Measurements from ENCODE around the gene CCDC149.

DNA sequence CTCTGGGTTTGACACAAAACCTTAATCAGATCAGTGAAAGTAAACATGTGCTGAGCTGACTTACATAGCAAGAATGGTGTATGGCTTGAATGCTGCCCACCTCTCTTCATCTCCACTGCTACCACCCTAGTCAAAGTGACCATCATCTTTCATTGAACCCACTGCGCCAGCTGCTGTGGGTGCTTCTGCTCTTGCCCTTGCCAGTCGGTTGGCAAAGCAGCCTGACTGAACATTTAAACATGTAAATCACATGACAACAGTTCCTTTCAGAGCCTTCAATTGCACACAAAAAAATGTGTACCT lies 360.2 kb upstream of the ADGRA3 start:
- PRO-cap, 2 experiments = peak in 1 of 2 experiments; most common minus-strand start position 206 of the sequence (in 1)

DNA sequence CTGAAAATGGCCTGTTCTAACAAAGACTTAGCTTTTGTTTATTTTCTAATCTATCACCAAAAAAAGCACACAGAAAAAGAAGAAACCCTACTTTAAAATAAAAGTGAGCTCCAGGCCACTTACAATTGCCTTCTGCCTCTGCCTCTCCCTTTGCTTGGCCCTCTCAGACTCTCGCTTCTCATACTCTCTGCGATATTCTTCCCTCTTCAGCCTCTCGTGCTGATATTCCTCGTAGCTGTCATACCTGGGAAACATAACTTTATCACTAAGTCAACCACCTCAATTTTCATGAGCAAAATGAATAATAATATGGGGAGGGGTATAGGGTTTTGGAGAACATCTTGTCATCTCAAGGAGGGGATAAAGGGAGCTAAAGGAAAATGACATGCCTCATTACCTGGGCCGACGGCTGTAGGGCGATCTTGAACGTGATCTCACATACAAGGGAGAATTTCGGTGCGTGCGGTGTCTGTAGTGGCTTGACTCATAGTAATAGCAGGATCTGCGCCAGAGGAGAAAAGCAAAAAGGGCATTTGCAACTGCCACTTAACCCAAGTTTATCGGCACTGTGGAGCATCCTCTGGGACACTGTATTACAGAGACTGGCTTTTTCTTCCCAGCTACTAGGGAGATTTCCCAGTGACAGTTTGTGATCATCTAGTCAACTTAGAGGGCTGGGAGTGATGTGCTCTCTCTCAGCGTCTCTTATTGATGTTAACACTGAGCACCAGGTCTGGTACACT lies 77.1 kb downstream of the PPARGC1A start:
- PRO-cap, 2 experiments = no peak in any of the 2 experiments

GRCh38 chr4:23888353-23888583 lies 1.6 kb downstream of the PPARGC1A start:
- PRO-cap, 2 experiments = peak in 1 of 2 experiments; most common plus-strand start chr4:23888461 (in 1)

DNA sequence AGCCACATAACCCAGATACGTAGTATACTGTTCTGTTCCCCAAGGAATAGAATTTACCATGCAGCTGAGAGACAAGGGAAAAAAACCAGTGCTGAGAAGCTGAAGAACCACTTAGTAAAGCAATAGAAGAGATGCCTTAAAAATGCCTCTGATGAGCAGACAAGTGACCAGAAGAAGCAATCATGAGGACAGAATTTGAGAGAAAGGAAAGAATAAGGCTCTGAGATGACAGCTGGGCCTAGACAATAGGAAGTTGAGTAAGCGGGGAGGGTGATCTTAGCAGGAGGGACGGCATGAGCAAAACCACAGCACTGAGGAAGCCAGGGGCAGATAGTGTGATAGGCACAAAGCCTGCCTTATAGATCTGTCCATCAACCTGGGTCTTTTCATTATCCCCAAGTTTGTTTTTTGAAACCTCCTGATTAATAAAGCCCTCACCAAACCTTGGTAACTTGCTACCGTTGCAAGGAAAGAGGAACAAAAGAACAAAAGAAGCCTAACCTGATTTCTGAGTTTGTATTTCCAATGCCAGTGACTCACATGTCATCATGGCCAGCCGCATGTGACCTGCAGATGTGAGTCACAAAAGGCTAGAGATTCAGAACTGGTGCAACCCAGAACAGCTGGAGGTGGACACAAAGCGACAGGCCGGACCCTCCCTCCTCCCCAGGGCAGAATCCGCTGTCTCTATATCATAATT lies 55.7 kb upstream of the PPARGC1A start:
- PRO-cap, 2 experiments = no peak in any of the 2 experiments

DNA sequence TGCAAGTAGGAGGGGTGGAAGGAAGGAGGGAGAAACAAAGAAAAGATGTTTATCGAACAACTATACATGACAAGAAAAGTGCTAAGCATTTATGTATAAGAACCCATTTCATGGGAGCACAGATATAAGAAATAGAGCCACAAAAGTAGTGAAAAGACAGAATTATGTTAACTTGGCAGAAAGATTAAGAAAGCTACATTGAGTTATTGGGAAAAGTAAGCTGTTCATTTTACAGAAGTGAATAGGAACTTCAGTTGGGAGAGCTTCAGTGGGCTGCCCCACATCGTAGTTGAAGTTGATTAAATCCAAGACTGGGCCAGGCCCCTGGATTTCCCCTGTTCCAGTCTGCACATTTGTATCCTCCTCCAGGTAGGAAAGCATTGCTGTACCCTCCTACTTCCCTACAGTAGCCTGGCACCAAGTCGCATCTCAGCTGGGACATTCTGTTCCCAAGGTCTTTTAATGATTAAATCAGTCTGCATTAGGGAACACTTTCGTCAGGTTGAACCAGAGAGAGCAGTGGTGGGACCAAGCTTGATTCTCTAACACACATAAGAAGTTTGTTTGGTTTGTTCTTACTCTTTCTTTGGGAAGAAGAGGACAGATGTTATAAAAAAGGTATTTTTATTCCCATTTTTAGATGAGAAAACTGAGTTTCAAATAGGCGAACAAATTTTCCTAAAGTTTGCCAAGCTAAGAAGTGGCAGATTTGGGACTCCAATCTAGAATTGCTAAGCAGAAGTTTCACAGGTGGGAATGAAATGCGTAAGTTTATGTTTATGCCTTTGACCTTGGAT lies 165.8 kb upstream of the PPARGC1A start:
- PRO-cap, 2 experiments = no peak in any of the 2 experiments

DNA sequence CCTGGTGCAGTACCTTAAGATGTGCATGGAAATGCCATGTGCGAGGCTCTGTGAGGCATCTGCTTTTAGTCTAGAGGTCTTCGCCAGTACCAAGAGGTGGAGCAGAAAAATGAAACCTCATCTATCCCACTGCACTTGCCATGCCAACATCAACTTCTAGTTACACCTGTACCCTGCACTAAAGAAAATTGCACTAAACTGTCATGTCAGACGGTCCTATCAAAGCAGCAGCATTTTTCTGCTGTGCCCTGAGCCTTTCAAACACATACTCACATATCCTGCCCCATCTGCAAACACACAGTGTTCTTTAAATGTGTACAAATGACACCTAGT lies 346.5 kb upstream of the PPARGC1A start:
- PRO-cap, 2 experiments = no peak in any of the 2 experiments

DNA sequence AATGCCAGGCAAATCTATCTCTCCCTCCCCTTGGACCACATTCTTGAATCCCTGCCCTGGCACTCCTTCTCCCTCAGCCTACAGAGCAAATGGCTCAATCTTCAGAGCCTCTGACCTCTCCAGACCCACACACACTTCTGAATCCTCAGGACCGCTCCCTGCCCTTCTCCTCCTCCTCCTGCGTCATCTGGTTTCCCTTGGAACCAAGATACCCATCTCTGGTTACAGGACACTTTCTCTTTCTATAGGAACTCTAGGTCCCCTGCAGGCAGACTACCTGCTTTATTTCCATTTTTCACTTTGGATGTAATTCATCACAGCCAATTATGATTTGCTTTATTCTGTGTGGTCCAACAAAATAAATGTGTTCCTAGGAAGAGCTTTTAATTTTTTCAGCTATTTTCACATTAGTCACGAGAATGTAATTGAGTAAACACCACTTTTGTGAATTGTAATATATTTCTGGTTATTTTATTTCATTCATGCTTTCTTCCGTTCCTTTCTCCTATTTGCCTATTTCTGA lies 323.1 kb downstream of the DHX15 start:
- PRO-cap, 2 experiments = no peak in any of the 2 experiments

DNA sequence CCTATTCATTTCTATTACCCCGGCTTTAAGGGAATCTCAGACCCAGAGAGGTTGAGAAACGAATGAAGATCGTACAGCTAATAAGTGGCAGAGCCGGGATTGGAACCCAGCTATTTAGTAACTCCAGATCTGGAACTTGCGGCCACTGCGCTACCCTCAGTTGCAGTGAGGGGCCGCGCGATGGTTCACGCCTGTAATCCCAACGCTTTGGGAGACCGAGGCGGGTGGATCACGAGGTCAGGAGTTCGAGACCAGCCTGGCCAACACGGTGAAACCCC lies 414 bp upstream of the DHX15 start:
- PRO-cap, 2 experiments = no peak in any of the 2 experiments

DNA sequence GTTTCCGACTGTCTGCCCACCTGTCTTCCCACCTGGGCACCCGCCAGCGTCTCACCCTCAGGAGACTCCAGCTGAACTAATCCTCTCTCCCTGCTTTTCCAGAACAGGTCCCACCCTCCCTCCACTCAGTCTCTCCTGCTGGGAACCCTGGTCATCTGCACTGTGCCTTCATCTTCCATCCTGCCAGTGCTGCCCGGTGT lies 2.8 kb downstream of the SOD3 start:
- PRO-cap, 2 experiments = no peak in any of the 2 experiments

- PRO-cap, 2 experiments = no peak in any of the 2 experiments
Observed at GRCh38 chr4:24843981-24844548, 48.7 kb downstream of the SOD3 start.

DNA sequence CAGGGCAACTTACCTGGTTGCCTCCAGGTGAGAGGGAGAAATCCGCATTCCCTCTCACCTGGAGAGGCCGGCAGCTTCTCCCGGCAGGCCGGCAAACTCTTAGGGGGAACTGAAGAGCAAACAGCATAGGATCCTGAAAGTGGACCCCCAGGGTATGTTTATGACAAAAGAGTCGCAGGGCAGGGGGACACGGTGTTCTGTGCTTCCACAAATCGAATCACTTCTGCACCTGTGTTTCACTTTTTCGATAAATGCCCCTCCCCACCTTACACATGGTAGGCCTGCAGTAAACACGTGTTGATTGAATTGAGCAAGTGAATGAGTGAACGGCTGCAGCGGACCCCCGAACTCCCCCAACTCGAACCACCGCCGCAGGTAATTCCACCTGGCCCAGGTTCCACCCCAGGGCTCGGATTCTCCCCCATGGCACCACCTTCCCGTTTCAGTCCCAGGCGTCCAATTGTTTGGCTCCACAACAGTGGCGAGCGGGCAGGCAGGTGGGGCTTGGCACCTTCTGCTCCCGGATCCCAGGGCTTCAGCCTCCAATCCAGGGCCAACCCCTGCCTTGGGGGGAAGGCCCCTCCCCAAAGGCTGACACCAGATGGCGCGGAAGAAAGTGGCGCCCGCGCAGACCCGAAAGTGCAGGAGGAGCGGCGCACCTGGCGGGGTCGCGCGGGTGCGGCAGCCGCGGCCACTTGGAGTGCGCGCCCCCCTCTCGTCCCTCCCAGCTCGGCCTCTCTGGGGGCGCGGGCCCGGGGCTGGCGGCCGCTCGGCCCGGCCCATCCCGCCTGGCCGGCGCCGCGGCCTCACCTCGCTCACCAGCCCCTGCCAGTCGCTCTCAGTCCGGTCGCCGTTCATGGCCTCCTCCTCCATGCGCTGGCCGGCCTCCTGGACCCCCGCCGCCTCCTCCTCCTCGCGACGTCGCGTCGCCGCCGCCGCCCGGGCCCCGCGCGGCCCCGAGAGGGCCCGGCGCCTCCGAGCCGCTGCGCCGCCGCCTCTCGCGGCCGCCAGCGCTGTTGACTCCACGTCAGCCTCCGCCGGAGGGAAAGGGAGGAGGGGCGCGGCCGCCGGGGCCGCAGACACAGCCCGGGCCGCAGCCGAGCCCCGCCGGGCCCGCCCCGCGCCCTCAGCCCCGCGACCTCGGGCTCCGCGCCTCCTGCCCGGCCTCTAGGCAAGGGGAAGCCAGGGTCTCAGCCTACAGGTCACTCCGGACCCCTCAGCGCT lies at the start of gene CCDC149:
Gene CCDC149, minus strand, starts transcription at position 1,036 of the 1,224 bp plus-strand sequence.
- PRO-cap, 2 experiments = peak in 2 of 2 experiments; most common plus-strand start position 630 of the sequence (in 2); most common minus-strand start position 415 of the sequence (in 1)

- PRO-cap, 2 experiments = no peak in any of the 2 experiments
Observed at GRCh38 chr4:24913231-24913573, 360 bp upstream of the CCDC149 start.

DNA sequence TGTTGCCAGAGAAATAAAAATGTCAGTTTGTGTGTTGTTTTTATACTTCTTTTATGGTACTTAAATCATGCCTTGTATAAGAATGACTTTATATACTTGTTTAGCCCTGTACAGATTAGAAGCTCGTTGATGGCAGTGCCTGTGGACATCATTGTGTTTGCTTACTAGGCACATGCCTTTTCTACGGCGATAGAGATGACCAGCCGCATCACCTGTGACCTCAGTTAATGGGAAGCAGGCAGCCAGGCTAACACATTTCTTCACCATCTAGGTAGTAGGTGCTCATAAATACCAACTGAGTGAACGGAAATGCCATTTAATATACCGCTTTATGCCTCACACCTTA lies 3.9 kb upstream of the ANAPC4 start:
- PRO-cap, 2 experiments = no peak in any of the 2 experiments

- PRO-cap, 2 experiments = peak in 1 of 2 experiments; most common minus-strand start chr4:25377853 (in 1)
Observed at GRCh38 chr4:25377751-25378335, 780 bp downstream of the ANAPC4 start.

- PRO-cap, 2 experiments = no peak in any of the 2 experiments
Observed at GRCh38 chr4:25399400-25400464, 22.7 kb downstream of the ANAPC4 start.

DNA sequence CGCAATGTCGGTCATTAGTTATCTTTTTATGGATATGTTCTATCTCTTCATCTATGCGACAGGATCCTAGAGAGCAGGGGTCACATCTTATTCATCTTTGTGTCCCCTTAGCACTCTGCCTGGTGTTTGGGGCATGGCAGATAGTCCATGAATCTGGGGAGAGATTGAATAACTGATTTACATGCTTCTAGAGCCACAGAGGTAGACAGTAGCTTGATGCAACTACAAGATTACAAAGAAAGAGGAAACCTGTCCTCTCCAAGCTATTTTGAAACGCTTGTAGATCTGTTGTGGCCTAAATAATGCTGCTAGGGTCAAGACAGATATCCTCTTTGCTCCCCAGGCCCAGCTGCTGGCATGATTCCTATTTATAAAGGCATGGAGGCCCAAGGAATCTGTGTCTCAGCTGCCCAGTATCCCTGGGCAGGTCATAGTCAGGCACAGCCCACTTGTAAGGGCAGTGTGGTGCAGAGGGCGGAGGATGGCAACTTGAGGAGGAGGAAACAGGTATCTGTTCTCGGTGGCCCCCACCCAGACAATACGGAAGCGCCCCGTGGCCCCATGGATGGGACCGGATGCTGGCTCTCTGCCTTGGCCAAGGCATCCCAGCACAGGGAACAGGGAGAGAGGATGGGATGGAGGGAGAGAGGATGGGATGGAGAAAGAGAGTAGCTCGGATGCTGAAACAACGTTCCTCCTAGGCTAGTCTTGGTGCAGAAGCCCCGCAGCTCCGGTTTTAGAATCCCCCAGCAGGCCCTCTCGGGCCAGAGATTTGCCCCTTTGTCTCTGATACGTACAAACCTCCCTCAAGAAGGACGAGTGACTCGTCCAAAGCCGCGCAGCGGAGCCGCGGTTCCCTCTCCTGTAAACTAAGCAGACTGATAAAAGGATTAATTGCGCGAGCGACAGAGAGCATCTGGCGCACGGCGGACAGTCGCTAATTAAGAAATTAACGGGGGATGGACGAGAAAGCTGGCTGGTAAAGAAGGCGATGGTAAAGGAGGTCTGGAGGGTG lies 798 bp upstream of the SMIM20 start:
- PRO-cap, 2 experiments = no peak in any of the 2 experiments

GRCh38 chr4:25970113-25970849 lies 56.3 kb downstream of the SMIM20 start:
- PRO-cap, 2 experiments = no peak in any of the 2 experiments

DNA sequence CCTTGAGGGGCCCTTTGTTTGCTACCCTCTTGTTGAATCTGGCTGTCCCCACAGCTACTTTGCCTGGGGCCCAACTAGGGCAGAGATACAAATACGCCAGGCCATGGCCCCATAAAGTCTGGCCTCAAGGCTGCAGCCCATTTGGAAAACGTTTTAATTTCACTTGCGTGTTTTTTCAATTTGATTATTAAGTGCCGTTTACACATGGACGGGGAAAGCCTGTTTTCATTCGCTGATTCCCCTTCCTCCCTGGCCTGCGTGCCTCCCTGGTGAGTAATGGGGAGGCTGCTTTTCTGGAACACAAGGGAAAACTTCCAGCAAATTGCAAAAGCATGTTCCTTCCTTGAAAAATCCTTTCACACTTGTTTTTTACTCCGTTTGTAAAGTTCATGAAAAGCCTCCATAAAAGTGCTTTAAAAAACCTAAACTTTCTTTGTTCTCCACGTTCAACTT lies 134.5 kb downstream of the SMIM20 start:
- PRO-cap, 2 experiments = no peak in any of the 2 experiments

DNA sequence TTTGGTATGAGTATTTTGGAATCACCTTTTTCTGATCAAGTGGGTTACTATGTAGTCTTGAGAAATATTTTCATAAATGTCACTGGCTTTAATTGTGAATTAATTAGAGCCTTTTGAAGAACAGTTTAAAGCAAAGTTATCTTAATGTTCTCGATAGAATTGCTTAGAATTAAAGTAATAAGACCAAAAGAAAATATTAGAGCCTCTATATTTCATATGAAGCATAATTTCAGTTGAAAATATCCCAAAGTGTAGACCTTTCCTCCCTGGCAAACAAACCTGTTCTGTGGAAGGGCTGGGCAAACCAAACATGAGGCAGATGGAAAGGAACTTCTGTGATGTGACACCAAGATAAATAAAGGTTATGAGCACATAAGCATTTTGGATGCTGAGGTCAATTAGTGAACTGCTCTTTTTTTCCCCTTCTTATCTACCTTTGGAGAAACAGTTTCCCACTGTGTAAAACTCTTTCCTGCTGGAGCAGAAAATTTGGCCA lies 109.7 kb upstream of the STIM2 start:
- PRO-cap, 2 experiments = no peak in any of the 2 experiments

GRCh38 chr4:31145322-31146000 lies 425.3 kb downstream of the PCDH7 start:
- PRO-cap, 2 experiments = no peak in any of the 2 experiments